Metastatic Breast Carcinoma in the Ovary (tissue), 3 donors: ENCODE measurements around a stretch of chr6.

DNA sequence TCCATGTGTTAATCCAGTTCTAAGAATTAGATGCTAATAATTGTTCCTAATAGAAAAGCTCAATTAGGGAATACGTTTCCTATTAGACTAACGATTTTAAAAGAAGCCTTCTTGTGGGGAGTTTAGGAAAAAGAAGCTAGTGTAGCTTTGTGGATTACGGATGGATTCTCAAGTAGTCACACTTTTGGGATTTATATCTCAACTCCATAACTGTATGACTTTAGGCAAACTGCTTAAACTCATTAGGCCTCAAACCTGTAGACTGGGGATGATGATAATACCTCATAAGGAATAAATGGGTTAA, 27.6 kb downstream of the STX11 start:
- PRO-cap, 3 experiments: peak in 1 of 3 experiments; most common plus-strand start position 114 of the sequence (in 1)

DNA sequence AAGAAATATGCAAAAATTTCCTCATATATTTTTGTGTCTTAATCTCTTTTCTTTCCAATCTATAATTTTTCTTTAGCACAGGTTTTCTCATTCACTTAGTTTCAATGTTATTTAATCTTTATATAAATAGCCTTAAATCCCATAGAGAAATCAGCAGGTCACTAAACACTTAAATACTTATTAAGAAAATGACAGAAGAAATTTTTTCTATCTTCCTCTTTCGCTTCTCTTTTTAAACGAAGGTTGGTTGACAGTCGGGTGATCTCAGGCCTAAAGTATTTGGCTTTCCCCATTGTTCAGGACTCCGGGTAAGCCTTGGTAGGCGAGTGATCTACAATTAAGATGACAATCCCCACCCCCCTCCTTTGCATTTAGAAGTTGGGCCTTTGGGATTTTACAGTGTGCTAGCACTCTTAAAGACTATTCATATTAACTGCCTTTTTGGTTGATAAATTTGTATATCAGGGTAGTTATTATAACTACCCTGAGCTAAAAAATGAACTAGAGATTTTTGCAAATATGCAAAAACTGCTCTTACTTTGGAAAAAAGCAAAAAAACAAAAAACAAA, 19.7 kb upstream of the UTRN start:
- PRO-cap, 3 experiments: no peak in any of the 3 experiments

GRCh38 chr6:144287343-144287554, 2.1 kb downstream of the UTRN start:
- PRO-cap, 3 experiments: no peak in any of the 3 experiments

GRCh38 chr6:144630827-144631187, 345.7 kb downstream of the UTRN start:
- PRO-cap, 3 experiments: no peak in any of the 3 experiments

DNA sequence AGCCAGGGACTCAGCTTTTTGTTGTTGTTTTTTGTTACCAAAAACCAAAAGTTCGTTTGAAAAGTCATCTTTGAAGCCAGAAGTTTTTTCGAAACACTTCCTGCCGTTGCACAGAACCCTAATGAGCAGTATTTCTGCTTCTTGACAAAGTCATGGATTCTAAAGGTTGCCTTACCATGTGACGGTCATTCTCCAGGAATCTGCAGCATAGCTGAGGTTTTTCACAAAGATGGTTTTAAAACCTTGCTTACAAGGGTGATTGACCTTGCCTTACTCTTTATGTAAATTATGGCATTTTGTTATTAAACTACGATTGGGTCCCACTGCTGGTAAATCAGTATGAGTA, 2.0 kb downstream of the RAB32 start:
- PRO-cap, 3 experiments: peak in 3 of 3 experiments; most common minus-strand start position 123 of the sequence (in 3)

DNA sequence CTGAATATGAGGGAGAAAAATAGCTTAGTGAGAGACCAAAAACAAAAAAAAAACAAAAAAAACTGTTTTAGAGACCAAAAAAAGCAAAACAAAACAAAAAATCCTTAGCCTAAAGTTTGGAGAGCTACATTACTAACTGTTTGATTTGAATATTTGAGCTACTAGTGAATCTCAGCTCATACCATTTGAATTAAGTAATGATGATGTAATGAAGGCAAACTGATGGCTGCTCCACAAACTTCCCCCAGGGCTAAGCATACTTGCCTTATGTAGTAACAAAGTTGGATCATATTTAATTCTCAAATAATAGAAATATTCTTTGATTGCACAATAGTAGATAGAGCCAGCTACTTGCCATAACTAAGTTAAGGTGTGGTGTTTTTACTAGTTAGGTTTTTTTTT, 2.8 kb downstream of the RAB32 start:
- PRO-cap, 3 experiments: no peak in any of the 3 experiments

DNA sequence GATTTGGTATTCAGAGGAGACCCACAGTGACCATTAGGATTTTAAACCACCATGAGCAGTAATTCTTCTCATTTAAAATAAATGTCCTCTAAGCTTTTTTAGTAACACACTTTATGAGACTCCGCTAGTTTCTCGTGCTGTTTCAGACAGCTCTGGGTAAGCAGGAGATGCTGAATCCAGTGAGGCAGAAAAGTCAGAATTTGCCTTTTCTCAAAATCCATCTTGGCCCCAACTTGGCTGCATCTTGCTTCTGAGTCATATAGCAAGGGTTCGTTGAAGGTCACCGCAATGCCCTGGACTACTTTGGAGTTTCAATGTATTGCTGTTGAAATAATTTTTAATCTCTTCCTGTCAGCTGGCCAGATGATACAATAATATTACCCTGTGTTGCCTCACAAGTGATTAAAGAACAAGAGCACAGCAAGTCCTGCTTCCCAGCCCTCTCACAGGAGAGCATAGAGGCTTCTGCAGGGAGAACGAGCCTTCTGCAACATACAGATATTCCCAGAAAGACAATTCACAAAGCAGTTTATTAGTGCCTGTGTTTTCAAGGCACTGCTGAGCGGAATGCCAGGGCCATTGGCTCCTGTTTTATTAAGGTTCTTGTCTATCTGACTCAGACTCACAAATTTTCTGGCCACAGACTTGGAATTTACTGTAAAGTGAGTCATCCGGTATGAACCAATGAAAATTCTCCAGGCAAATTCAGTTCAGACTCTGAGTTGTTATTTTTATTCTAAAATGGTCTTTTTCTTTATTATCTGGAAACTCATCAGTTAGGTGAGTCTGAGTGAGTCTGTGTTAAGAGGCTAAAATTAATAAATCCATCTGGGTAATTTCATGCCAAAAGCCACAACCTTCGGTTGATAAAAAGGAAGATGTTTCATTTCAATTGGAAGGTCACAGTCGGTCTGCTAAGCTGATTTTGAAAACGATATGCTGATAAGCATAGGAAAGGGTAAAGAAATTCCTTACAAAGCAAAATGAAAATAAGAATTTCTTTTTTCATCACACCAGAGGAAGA, 289.6 kb upstream of the STXBP5 start:
- PRO-cap, 3 experiments: peak in 2 of 3 experiments; most common minus-strand start position 569 of the sequence (in 2)

DNA sequence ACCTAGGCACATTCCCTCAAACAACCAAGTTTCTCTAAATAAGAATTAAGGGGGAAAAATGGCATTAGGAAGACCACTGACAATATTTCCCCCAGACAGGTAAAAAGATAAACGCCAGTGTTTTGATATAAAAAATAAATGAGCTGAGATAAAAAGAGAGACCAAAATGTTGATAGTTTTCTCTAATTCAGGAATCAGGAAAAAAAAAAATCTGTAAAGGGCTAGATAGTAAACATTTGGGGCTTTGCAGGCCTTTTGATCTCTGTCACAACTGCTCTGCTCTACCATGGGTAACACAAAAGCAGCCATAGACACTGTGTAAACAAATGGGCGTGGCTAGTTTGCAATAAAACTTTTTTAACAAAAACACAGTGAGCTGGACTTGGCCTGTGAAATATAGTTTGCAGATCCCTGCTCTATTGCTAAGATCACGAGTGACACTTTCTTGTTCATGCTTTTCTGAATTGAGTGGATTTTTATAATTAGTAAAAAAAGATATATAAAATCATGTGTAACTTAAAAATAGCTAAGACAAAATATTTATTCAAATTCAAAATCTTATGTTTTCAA, 219.1 kb upstream of the STXBP5 start:
- PRO-cap, 3 experiments: no peak in any of the 3 experiments

GRCh38 chr6:147131781-147132208, 72.4 kb upstream of the STXBP5 start:
- PRO-cap, 3 experiments: no peak in any of the 3 experiments

- PRO-cap, 3 experiments: no peak in any of the 3 experiments
These were observed 102.5 kb downstream of the STXBP5 start for GRCh38 chr6:147306355-147307442.

DNA sequence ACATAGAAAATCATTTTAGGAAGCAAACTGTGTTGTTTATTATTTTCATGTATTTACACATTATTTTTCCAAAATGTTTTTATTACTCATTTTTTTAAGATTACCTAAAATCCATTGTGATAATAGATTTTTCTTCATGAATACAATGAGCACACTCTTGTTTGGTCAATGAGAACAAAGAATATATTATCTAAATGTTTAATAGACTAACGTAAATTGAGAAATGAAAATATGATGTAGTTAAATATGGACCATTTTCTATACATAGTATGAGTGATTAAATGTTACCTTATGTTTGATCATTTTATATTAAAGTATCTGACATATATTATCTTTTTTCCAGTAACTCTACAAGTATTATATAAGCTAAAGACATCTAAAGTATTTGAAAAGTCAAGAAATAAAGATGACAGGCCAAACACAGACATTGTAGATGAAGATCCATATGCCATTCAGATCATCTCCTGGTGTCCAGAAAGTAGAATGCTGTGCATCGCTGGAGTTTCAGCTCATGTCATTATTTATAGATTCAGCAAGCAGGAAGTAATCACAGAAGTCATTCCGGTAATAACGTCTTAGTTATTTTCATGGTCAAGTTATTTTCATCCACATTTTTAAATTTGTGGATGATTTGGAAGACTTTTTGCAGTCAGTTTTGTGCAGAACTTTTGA, 111.1 kb downstream of the STXBP5 start:
- PRO-cap, 3 experiments: no peak in any of the 3 experiments

DNA sequence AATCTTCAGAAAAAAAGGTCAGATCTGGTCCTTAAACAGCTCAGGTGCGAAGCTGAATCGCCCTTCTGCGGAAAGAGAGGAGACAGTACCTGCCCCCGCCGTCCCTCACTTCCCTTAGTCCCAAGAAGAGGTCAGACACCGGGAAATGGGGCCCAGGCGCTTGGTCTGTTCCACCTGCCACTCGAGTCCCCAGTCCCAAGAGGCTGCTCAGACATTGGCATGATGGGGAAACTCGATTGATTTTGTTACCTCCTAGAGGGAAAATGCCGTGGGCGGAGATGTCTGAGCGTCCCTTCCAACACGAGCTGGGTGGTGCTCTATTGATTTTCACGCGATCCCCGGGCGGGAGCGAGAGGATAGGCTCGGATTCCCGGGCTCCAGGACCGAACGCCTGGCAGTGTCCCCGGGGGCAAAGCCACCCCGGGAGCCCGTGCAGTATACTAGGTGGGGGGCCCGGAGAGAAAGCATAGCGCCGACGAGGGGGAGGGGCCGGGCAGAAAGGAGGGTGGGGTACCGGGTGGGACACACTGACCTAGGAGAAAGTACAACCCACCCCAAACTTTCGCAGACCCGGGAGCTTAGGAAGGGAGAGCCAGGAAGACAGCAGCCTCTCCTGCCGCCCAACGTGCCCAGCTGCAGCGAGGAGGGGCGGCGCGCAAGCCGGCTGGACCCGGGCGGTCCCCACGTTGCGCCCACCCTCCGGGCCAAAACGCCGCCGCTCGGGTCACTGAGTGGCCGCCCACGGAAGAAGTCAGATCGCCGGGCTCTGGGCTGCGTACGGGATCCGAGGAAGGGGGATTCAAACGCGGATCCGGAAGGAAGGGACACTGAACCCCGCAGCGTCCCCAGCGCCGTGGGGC, 929 bp upstream of the SAMD5 start:
- PRO-cap, 3 experiments: no peak in any of the 3 experiments

- PRO-cap, 3 experiments: peak in 1 of 3 experiments; most common plus-strand start chr6:148272344 (in 1); most common minus-strand start chr6:148272249 (in 1)
These were observed 70.7 kb upstream of the SASH1 start for GRCh38 chr6:148271828-148272419.

DNA sequence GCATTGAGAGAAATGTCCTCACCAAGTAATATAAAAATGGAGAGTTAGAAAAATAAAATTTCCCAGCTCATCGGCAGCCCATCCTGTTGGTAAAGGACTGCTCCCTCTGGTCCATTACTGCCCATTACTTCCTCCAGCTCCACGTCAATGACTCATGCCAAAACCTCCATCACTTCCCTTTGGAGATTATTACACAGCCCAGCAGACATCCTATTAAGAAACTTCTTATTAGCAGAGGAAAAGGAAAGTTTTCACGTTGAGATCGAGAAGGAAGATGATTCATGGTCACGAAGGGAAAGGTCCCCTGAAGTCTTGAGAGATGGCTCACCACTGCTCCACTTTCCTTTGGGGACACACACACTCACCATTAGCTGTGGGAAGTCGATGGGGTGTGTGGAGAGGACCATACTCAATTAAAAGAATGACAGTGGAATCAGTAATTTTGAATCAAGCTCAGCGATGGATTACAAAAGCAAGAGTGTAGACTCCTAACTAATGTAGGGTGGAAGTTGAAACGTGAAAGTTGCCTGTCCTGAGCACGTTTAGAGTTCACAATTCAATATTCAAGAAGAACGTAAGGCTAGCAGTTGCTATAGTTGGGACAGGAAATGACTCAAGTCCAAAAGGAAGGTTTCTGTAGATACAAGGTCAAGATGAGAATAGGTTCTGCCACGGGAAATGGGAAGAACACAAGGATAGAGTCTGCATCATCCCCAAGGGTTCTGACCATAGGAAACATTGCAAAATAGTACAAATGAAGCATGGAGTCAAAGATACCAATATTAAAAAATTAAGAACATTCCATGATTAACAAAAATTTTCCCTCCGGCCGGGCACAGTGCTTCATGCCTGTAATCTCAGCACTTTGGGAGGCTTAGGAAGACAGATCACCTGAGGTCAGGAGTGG, 21.6 kb downstream of the SASH1 start:
- PRO-cap, 3 experiments: no peak in any of the 3 experiments

DNA sequence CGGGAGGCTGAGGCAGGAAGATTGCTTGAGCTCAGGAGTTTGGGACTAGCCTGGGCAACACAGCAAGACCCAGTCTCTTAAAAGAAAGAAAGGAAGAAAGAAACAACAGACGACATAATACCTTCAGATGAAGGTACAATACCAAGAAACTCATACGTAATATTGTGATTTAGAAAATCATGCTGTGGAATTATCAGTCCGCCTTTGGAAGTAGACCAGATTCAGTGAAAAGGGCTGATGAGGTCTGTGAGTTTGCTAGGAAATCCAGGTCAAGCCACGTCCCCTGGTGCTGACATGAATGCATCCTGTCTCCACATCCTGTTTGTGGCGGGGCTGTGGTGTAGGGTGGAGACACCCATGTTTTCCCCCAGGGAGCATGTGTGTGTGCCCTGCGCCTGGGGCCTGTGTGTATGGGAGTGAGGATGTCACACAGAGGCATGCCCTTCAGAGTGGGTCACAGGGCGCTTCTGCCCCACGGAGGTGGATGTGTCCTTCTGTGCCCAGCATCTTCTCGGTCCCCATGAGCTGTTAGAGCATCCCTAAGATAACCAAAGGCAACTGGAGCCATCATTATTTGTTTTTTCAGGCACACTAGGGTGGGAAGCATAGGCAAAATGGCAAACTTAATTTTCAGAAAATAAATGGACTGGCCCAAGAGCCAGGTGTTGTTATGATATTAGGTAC, 109.1 kb downstream of the SASH1 start:
- PRO-cap, 3 experiments: no peak in any of the 3 experiments

DNA sequence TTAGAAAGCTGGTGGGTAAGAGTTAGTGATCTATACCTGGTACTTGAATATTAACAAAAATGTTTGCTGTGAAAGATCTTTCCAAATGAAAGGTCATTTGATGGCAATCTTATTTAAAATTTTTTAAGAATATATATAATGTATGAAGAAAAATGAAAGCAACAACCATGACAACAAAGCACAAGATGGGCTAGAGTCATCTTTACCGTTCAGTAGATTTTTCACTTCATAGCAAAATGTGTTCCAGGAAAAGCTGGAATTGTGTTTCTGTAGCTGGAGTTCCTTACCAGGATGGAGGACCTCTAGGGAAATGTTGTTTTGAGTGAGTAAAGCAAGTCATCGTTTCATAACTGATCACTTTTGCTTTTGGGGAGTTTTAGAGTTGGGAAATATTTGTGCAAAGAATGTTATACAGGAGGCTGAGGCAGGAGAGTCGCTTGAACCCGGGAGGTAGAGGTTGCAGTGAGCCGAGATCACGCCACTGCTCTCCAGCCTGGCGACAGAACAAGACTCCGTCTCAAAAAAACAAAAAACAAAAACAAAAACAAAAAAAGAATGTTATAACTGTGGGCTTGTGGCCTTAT, 151.6 kb downstream of the SASH1 start:
- PRO-cap, 3 experiments: no peak in any of the 3 experiments

- PRO-cap, 3 experiments: no peak in any of the 3 experiments
These were observed 63.9 kb upstream of the UST start for GRCh38 chr6:148682903-148683447.

- PRO-cap, 3 experiments: no peak in any of the 3 experiments
These were observed 53.0 kb upstream of the UST start for GRCh38 chr6:148693785-148694184.

DNA sequence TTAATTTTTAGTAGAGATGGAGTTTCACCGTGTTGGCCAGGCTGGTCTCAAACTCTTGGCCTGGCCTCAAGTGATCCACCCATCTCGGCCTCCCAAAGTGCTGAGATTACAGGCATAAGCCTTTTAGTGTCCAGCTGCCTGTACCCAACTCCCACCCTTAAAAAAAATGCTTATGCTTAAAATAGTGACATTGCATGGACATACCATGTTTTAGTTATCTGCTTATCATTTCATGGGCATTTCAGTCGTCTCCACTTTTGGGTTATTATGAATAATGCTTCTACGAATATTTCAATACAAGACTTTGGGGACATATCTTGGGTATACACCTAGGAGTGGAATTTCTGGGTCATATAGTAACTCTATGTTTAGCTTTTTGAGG, 176.1 kb downstream of the UST start:
- PRO-cap, 3 experiments: no peak in any of the 3 experiments

- PRO-cap, 3 experiments: no peak in any of the 3 experiments
These were observed 222.8 kb downstream of the UST start for GRCh38 chr6:148969462-148970177.